Pulmonary lymph node (tissue), 1 donor: ENCODE measurements around a stretch of chr20.

GRCh38 chr20:63944368-63944936, 11.8 kb downstream of the UCKL1 start:
- PRO-cap = no peak

- PRO-cap = no peak
Measured at GRCh38 chr20:63957647-63958147, 1.5 kb upstream of the UCKL1 start.

DNA sequence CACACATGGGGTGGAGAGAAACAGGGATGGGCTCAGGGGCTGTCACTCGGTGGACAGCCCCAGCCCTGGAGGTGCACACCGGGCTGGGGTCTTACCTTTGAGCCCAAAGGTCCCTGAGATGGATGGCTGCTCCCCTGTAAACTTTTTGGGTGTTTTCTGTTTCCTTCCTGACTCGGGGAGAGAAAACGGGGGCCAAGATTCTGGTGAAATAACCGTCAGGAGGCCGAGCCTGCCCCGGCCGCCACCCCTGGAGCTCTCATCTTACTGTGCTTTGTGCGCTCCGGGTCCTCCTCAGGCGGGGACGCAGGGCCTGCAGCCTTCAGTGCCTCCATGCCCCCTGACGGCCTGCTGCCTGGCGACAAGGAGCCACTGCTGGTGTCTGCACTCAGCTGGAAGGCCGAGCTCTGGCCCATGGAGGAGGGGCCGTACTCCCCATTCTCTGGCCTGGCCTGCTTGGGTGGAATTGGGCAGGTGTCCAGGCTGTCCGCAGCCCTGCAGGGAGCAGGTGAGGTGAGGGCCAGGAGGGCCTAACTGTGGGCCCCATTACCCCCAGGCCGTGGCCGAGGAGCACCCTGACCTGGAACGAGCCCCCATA, 5.4 kb downstream of the ZNF512B start:
- PRO-cap = no peak

GRCh38 chr20:64047259-64048442, 1.8 kb downstream of the SOX18 start:
- PRO-cap = no peak

DNA sequence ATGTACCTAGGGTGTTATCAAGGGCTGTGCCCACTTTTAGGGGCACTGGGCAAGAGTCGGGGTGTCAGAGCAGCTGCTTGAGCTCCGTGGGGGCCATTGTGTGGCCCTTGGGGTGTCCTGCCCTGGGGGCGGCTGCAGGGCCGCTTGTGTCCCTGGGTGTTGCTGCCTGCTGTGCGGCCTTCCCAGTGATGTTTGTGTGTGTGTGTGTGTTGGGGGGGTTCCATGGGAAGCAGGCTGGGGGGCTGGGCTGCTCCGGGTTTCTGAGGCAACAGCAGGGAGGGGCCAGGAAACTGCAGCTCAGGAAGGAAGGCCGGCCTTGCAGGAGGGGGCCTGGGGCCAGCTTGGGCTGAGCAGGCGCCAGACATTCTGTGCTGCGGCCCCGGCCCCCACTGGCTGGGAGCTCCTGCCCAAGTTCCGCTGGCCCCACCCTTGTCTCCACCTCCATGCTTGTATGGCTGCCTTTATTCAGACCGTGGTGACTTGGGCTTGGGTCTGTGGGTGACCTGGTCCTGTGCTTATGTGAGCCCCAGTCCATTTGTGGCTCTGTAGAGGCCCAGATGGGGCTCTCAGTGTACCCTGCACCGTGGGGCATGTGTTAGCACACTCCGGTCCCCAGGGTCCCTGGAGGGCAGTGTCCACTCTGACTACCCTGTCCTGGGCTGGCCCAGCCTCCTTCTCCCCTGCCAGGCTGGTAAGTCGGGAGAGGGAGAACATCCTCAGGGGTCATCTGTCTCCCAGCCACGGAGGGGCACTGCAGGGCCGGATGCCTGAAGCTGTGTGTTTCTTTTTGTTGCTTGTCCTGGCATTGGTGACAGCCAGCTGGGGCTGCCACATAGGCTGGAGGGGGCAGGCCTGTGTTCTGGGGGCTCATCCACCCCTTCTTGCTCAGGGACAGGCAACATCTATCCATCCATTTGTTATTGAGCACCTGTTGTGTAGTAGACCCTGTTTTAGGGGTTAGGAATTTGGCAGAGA, 4.6 kb upstream of the SOX18 start:
- PRO-cap = unidirectional peak, minus-strand start at position 194 of the sequence

DNA sequence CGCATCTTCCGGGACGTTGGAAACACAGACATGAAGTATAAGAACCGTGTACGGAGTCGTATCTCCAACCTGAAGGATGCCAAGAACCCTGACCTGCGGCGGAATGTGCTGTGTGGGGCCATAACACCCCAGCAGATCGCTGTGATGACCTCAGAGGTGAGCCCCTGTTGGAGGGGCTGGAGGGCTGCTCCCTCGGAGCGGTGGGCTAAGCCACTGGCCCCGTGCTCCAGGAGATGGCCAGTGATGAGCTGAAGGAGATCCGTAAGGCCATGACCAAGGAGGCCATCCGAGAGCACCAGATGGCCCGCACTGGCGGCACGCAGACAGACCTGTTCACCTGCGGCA, 7.2 kb downstream of the TCEA2 start:
- PRO-cap = no peak

DNA sequence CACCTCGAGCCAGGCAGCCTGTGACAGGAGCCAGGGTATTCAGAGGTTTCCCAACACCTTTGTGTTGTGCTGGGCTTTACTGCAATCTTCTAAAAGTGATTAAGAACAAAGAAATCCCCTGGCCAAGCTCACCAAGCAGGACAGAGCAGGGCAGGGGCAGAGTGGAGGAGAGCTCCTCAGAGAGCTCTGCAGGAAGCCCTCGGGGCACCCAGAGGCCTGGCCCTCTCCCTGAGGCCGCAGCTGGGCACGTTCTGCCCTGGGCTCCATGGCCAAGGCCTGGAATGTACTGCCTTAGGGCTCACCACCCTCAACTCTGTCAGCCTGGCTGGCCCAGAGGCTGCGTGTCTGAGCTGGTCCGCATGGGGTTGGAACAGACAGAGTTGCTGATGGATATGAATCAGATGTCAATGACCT, 33.4 kb upstream of the PCMTD2 start:
- PRO-cap = no peak

- PRO-cap = no peak
Measured at GRCh38 chr20:64224228-64224965, 31.2 kb upstream of the PCMTD2 start.

GRCh38 chr20:64238132-64238864, 17.2 kb upstream of the PCMTD2 start:
- PRO-cap = no peak